Iris pigment epithelial cell (primary cell): Measurements from ENCODE around the genes YIPF7, GNPDA2 and SLC10A4.

DNA sequence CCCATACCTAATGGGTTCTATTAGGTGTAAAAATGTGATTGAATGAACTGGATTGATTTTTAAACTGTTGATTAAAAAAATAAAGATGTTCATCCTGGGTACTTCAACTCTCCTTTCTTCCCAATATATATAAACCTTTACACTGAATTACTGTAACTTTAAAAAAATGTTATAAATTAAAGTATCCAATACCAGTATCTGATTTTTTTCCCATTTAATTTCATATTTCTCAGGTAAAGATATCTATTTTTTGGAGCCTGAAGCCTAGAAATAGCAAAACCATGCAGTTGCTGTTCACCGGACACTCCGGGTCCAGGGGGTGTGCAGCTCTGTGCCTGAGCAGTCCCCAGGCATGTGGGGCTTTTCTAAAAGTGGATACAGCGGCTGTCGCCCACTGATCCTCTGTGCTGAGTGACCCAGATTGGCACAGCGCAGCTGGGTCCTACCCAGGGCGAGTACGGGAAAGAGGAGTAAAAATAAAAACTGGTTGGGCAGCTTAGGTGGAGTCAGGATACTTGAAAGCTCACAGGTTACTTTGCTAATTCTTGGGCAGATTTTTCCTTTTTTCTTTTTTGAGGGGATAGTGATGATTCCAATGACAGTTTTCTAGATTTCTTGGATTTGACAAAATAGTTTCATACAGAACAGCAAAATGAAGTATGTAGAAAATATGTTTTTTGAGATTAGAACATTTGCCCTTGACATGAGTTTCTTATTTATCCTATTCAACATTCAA lies 118.8 kb downstream of the UCHL1 start:
- RRBS = no CpG with 5 or more reads among the region's 7 CpGs

DNA sequence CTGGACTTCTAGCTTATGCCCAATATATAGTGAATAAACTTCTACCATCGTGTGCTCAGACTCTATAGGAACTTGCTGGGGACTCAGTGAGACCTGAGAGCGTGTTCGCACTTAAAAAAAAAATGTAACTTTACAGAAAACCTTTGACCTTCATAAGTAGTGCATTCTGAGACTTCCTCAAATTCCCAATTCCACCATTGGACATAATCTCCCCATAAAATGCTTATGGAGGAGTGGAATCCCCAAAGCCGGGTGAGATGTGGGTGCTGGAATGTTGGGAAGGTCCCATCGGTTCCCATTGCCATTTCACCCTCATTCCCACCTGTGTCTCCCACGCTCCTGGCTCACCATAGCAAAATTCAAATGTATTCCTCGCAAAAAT lies 63.9 kb downstream of the PHOX2B start:
- RRBS = no CpG with 5 or more reads among the region's 7 CpGs

DNA sequence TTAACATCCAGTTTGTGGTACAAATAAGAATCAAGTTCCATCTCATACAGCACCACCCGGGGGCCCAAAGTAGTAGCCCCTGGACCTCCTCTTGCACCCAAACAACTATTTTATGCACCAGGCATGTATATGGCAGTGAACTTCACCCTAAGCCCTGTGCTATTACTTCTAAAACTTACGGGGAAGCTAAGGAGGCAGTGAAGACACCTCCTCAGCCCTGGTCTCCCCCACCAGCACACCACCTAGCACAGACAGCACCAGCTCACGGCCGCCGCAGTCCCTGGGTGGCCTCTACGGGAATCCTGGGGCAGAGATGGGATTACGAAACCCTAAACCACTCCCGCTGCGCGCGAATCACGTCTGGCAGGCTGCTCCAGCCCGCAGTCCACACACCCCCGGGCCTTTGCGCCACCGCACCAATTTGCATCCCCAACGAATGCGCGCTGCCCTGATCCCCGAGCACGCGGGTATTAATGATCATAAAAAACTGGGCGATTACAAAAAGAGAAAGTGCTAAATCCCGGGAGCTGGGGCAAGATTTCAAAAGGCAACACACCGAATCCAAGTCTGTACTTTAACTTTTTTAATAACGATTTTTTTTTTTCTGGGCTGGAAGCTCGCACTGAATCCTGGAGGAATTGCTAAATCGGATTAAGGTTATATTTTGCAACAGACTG lies 70.0 kb upstream of the TMEM33 start:
- RRBS = no CpG with 5 or more reads among the region's 28 CpGs

DNA sequence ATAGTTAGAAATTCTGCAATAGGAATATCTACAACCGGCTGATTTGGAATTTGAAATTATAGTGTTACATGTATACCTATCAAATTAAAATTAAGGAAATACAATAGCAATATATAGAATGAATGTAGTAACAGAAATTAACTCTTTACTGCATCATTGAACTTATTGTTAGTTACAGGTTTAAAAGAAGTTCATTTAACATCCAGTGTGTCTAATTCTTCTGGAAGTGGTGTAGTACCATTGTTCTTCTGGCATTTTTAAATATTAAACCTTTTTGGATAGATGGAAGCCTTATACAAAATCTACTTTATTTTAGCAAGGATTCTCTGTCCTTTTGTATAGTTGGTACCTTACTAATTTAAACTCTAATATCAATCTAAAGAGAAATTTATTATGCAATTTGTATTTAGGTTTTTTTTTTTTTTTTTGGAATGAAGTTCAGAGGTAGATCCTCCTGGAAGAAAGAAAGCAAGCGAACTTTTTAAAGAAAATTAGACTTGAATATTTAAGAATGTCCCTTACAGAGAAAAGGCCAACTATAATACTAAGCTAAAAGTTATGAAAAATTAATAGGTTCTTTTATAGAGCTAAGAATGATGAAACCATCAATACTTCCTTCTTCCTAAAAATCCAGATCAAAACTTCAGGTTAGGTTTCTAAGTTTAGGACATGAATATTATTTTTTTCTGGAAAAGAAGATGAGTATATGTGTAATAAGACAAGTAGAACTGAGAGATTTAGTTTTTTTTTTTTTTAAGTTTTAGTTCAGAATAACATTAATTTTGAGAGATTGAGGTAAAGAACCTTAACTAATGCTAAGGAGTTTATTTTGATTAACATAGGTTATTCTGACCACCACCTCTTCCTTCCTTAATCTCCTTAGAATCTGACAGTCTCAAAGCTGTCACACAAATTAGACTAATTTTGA lies 21.9 kb downstream of the TMEM33 start:
- RRBS = no CpG with 5 or more reads among the region's 2 CpGs

DNA sequence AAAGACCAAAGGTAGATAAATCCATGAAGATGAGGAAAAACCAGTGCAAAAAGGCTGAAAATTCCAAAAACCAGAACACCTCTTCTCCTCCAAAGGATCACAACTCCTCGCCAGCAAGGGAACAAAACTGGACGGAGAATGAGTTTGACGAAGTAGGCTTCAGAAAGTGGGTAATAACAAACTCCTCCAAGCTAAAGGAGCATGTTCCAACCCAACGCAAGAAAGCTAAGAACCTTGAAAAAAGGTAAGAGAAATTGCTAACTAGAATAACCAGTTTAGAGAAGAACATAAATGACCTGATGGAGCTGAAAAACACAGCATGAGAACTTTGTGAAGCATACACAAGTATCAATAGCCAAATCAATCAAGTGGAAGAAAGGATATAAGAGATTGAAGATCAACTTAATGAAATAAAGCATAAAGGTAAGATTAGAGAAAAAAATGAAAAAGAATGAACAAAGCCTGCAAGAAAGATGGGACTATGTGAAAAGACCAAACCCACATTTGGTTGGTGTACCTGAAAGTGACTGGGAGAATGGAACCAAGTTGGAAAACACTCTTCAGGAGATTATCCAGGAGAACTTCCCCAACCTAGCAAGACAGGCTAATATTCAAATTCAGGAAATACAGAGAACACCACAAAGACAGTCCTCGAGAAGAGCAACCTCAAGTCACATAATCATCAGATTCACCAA lies 52.9 kb downstream of the SLC30A9 start:
- RRBS = no CpG with 5 or more reads among the region's 5 CpGs

GRCh38 chr4:42431944-42432593 lies 34.8 kb downstream of the SHISA3 start:
- RRBS = no CpG with 5 or more reads among the region's 7 CpGs

DNA sequence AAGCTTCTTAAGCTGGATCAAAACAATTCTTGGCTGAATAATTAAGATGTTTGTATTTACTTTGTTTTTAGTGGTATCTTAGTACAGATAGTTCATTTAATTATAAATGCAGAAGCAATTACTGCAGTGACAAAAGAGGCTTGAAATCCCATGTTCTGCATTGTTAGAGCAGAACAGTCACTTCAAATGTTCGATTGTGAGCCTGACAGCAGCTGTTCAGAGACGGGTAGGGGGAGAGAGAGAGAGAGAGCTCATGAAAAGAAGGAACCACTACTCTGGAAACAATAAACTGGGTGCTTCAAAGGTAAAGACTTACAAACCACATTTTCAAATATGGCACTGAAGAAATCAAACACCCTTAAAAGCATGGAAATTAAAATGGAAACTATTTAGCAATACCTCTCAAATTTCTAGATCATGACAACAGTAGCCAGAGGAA lies 20.7 kb downstream of the ATP8A1 start:
- RRBS = no CpG with 5 or more reads among the region's 2 CpGs

DNA sequence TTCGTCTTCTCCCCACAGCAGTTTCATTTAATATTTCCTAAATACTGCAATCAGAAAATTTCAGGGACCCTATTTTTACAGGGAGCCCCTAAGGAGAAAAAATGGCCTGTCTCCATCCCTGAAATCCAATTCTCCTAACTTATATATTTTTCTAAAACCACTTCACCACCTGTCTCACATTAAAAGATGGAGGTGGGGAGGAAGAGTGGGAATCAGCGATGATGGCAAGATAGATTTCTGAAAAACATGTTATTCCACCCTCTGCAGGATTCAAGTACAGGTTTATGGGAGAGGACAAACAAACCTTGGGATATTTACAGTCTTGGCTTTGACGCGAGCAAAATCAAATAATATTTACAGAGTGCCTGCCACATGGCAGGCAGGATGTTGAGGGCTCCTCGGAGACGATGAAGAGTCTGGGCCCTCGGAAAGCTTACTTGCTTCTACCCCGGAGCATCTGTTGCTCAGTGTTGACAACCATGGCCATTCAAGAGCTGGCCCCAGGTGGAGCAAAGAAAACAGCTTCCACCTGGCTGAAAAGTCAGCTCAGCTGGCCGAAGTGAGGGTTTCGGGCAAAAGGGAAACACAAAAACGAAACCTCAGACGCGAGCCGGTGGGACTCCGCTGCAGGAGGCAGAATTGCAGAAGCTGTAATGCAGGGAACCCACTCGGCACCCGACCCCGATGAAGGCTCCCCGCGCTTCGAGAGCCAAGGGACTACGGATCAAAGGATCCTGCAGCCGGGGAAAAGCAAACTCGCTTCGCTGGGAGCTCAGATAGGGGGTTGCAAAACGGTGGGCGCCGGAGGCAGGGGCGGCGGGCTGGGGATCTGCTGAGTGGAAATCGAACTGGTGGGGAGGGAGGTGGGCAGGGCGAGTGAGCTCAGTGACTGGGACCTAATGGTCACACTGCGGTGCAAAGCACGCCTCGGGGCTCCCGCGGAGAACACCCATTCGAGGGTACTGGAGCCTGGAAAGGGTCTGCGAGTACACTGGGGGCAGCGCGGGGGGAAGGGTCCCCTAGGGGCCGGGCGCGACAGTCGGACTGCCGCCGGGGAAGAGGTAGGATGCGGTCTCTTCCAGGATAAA lies 891 bp downstream of the ATP8A1 start:
- RRBS = 3% methylated on average over 8 of the region's 48 CpGs

GRCh38 chr4:44651457-44651811 lies at the start of gene YIPF7:
TSS of gene YIPF7 (minus strand) at chr4:44651625.
- RRBS = no CpG with 5 or more reads among the region's 1 CpG

DNA sequence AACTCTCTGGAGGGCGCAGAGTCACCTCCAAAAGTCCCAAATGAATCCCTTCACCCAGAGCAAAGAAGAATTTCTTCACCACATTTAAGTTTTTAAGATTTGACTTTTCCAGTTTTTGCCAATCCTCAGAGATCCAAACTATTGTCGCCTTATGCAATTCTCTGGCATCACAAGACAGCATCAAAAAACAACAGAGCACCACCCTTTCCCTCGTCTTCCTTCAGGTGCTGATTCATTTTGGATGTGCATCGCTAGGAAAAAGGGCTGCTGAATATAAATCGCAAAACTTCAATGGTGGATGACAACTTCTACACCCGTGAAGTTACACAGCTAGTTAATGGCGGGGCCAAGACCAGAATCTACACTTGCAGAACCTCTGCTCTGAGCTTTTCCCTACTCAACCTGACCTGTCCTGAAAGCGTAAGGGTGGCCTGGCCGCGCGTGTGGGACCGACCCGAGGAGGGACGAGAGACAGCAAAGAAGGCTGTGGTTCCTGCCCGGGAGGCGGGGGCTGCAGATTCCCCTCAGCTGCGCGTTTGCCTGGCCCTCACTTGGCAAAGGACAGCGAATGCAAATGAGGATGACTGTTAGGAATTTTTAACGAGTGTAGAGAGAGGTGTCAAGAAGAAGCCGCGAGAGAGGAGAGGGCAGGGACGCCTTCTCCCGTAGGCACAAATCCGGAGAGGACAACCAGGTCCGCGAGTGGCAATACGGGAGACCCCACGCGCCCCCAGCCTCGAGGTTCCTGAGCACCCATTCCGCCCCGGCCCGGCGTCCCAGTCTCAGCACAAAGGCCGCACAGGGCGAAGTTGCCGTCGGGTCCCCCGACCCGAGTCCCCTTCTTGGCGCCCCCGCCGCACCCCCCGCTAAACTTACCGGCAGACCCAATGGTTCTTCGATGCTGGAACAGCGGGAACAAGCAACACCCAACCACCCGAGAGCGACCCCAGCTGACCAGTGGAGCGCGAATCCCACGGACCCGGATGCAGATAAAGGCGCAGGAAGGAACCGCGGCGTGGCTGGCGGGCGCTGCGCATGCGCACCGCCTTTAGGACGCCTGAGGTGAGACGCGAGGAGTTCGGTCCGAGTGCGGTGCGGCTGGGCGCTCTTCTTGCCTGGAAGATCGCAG lies at the start of gene GNPDA2:
GNPDA2 (minus strand) TSS at position 959 of the 1,129 bp plus-strand sequence.
- RRBS = 2% methylated on average over 21 of the region's 72 CpGs

DNA sequence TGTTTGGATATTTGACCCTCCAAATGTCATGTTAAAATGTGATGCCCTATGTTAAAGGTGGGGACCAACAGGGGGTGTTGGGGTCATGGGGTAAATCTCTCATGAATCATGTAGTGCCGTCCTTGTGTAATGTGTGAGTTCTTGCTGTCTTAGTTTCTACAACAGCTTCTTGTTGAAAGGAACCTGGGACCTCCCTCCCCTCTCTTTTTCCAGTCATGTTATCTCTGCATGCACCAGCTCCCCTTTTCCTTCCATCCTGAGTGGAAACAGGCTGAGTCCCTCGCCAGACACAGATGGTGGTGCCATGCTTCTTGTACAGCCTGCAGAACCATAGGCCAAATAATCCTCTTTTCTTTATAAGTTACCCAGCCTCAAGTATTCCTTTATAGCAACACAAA lies 598.4 kb upstream of the GNPDA2 start:
- RRBS = no CpG with 5 or more reads among the region's 2 CpGs

DNA sequence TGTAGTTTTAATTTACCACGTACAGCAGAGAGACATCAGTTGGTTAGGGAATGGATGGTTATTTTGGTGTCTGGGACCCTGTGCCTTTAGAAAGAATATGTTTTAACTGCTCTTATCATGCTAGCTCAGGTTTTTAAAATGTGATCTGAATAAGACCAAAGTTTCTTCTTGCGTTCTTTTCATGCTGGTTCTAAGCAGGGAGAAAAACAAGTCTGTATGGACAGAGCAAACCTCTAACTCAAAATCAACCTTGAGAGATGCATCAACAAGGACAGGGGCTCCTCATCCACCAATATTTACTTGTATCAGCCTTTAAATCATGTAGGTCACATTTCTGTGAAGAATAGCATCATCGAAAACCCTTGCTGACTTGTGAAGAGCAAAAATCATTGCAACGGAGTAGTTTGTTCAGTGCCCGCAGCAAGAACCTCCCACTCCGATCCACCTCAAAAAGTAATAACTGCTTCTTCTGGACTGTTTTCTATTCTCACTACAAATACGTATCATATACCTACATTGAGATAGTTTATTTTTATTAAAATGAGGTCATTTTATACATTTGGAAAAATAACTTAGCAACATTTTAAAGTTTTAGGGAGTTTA lies 1.2 kb downstream of the ATP10D start:
- RRBS = no CpG with 5 or more reads among the region's 7 CpGs

GRCh38 chr4:47493311-47493592 lies 8.2 kb downstream of the ATP10D start:
- RRBS = no CpG with 5 or more reads among the region's 2 CpGs

DNA sequence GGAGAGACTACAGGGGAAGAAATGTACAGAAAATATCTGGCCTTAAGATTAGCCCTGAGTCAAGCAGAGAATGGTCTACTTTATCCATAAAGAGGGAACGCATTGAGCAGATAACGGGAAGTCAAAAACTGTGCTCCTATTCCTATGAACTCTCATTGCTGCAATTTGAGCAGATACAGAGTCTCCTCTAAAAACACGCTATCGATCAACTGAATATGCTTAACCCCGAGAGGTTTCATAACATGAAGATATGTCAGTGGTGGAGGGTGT lies 133.4 kb downstream of the CORIN start:
- RRBS = no CpG with 5 or more reads among the region's 5 CpGs

- RRBS = no CpG with 5 or more reads among the region's 11 CpGs
These were observed 13.1 kb downstream of the CORIN start for GRCh38 chr4:47824631-47825401.

GRCh38 chr4:47836420-47837347 lies 1.2 kb downstream of the CORIN start:
- RRBS = 2% methylated on average over 11 of the region's 53 CpGs

GRCh38 chr4:47843595-47844277 lies 5.9 kb upstream of the CORIN start:
- RRBS = no CpG with 5 or more reads among the region's 6 CpGs

DNA sequence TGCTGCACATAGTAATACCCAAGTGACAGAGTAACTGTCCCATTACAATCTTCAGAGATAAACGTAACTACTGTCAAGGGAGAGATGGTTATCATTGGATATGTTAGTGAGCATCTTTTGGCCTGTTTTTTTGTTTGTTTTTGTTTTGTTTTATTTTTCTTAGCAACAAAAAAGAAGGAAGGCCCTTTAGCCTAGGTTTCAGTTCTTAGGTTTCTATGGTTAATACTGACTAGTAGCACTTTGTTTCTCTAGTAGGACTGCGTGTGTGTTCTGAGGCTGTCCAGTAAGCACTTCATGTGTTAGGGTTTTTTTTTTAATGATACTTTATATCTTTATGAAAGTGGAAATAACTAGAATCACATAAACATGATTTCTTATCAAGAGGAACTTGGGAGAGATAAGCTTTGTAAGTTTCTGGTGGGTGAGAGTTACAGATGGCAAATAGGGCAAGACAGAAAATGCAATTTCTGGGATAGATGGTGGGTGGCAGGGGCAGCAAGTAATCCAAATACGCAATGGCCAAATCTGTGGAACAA lies 59.5 kb upstream of the TXK start:
- RRBS = no CpG with 5 or more reads among the region's 3 CpGs

DNA sequence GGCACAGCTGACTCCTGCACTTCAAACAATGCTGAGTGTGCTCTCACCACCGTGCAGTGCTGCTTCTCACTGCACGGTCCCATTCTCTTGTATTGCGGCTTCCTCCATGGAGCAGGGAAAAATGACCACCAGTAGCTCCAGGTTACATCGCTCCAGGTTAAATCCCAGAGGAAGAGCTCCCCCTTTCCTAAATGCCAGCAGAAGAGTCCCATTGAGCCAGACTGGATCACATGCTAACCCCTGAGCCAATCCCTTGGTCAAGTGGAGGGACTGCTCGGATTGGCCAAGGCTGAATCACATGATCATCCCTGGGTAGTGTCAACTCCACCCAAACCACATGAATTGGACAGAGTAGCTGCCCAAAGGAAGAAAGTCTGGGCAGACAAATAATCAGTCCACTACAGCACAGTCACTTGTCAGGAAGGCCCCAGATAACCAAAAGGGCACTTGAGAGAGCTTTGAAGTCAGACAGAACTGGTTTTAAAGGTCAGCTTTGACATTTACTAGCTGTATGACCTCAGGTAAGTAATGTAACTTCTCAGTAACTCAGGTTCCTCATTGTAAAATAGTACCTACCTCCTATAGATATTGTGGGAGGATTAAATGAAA lies 14.4 kb downstream of the TEC start:
- RRBS = no CpG with 5 or more reads among the region's 5 CpGs

DNA sequence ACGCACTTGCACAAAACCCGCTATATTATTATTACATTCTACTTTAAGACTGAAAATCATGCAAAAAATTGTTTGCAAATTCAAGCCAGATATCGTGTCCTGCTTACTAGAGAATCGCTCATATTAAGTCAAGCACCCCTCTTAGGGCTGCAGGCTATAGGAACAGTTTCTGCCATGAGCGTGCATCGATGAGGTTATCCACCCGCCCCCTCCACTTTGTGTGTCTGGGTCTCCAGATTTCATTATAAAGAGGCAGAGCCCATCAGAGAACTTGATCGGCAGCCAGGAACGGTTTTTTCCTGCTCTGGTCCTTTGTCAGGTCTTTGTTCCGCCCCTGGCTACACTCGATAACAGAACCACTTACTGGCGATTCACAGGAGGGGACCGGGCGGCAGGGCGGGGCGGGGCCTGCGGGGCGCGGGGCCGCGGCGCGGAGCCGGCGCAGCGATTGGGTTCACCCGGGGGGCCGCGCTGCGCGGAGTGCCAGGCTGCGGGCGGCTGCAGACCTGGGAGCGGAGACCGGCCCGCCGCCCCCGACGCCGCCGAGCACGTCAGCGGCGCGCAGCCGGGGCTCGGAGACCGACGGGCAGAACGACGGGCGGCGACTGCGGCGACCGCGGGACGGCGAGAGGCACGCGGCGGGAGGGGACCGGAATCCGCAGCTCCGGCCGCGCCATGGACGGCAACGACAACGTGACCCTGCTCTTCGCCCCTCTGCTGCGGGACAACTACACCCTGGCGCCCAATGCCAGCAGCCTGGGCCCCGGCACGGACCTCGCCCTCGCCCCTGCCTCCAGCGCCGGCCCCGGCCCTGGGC lies at the start of gene SLC10A4:
SLC10A4 (plus strand) TSS at position 457 of the 817 bp plus-strand sequence.
- RRBS = 2% methylated on average over 58 of the region's 80 CpGs